Metastatic Breast Carcinoma in the Brain (tissue), 10 donors: Measurements from ENCODE around the genes TCF15, RSPO4 and SIRPD.

DNA sequence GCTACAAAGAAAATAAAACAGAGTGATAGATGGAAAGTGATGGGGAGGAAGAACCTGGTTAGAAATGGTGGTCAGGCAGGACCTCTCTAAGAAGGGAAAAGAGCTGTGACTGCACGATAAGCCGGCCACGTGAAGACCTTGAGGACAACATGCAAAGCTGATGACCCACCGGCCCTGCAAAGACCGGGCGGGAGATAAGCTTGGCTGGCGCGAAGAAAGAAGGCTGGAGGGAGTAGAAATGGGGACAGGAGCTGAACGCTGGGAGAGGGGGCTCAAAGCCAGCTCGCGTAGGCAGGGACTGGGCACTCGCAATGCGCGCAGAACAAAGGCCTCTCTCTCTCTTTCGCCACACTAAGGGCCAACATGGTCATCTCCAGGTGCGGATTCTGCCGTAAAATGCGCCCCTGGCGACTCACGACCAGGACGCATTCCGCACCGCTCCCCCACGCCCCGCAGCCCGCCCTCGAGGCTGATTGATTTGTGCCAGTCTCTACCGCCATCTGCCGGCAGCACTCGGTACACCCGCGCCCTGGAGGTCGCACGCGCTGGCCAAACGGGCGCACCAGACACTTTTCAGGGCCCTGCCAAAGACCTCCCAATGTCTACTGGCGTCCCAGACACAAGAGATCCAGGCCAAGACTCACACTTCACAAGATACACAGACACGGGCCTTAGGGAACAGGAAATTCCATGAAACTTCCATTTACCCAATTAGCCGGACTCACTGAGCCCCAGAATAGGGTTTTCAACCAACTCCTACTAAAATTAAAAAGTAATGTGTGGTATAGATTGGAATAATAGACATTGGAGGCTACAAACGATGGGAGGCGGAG is 9.3 kb downstream of the DEFB132 start:
- PRO-cap, 10 experiments: no peak in any of the 10 experiments

GRCh38 chr20:297842-298029 is 366 bp downstream of the ZCCHC3 start:
- PRO-cap, 10 experiments: peak in 3 of 10 experiments; most common plus-strand start chr20:297959 (in 2)

DNA sequence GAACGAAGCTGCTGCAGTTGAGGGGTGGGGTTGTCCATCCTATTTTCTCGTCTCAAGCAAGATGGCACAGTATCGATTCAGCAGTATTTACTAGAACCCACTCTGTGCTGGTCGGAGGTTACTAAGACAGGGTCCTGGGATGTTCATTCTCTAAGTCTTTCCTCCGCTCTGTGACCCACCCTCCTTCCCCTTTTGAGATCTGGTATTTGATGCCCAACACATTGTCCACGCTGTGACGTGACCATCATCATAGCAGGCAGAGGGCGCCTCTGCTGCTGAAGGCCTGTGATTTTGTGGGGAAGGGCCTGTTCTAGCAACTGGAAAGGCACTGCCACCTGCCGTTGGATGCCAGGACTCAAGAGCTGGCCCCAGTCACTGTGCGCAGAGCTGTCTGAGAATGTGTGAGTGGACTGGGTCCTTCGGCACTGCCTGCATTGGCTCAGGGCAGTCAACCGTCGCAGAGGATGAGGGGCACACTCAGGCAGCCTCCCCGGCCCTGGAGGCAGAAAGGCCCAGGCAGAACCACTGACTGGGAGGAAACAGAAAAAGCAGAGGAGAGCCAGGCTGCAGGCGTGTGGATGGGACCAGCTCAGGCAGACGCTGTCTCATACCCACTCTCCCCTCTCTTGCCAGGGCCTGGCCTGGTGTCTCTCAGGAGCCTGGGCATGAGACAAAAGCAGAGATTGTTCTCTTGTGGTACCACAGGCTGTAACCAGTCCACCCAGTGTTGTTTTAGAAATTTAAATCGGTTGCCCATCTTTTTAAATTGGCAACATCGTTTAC is 23.4 kb downstream of the RBCK1 start:
- PRO-cap, 10 experiments: peak in 3 of 10 experiments; most common plus-strand start position 454 of the sequence (in 2); most common minus-strand start position 191 of the sequence (in 1)

- PRO-cap, 10 experiments: no peak in any of the 10 experiments
Observed at GRCh38 chr20:508439-508687, 35.2 kb downstream of the CSNK2A1 start.

- PRO-cap, 10 experiments: peak in 1 of 10 experiments; most common plus-strand start chr20:544135 (in 1)
Observed at GRCh38 chr20:544029-544424, 437 bp upstream of the CSNK2A1 start.

GRCh38 chr20:574537-575230 is 31.1 kb upstream of the CSNK2A1 start:
- PRO-cap, 10 experiments: peak in 1 of 10 experiments; most common minus-strand start chr20:574753 (in 1)

GRCh38 chr20:610080-610724 is at the start of gene TCF15:
TCF15 (minus strand) TSS chr20:610309.
- PRO-cap, 10 experiments: peak in 9 of 10 experiments; most common plus-strand start chr20:610482 (in 2); most common minus-strand start chr20:610309 (in 8)

DNA sequence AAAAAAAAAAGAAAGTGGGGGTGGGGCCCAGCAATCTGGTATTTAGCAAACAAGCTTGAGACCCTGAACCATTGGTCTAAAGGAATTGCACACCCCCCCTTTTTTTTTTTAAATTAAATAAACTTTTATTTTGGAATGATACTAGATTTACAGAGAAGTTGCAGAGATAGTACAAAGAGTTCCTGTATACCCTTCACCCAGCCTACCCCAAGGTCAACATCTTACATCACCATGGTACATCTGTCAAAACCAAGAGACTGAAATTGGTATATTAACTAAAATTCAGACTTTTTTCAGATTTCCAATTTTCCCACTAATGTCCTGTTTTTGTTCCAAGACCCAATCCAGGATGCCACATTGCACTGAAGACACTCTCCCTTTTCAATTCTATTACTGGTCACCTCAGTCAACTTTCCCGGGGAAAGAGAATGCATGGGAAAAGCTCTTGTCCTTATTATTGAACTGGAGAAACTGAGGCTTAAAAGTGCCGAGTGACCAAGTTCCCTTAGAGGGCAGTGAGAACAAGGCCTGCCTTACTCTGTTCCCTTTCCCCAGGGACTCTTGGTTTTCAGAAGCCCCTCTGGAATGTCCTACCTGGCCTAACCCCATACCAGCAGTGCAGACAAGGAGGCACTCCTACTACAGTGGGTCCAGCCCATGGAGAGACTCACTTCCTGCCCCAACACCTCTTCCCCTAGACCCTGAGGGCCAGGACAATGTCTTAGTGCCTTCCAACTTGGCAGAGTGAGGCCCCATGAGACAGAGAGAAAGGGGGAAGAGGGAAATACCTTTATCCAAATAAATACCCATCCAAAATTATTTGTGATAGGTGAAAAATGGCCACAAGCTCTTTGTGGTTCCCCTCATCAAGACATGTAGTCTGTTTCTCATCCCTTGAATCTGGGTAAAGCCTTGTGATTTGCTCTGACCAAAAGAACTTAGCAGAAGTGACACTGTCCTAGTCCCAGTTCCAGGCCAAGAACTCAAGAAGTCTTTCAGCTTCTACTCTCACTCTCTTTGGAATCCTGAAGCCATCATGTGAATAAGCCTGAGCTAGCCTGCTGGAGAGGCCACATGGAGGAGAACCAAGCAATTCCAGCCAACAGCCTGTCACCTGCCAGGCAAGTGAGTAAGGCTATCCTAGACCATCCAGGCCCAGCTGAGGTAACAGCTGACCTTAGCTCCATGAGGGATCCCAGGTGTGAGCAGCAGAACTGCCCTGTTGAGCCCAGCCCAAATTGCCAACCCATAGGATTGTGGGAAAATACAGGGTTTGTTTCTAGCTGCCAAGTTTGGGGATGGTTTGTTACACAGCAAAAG is 6.0 kb downstream of the SRXN1 start:
- PRO-cap, 10 experiments: no peak in any of the 10 experiments

- PRO-cap, 10 experiments: no peak in any of the 10 experiments
Observed at GRCh38 chr20:750735-750992, 17.6 kb downstream of the SLC52A3 start.

GRCh38 chr20:835450-836170 is 2.1 kb downstream of the FAM110A start:
- PRO-cap, 10 experiments: no peak in any of the 10 experiments

- PRO-cap, 10 experiments: no peak in any of the 10 experiments
Observed at GRCh38 chr20:846883-847515, 13.5 kb downstream of the FAM110A start.

GRCh38 chr20:1001723-1002985 is at the start of gene RSPO4:
RSPO4 (minus strand) TSS chr20:1002311.
- PRO-cap, 10 experiments: peak in 2 of 10 experiments; most common plus-strand start chr20:1002560 (in 1); most common minus-strand start chr20:1002311 (in 2)

GRCh38 chr20:1388376-1389499 is 4.1 kb downstream of the FKBP1A start:
- PRO-cap, 10 experiments: no peak in any of the 10 experiments

- PRO-cap, 10 experiments: no peak in any of the 10 experiments
Observed at GRCh38 chr20:1557640-1558087, at the start of gene SIRPD. SIRPD (minus strand) TSS chr20:1557705.

DNA sequence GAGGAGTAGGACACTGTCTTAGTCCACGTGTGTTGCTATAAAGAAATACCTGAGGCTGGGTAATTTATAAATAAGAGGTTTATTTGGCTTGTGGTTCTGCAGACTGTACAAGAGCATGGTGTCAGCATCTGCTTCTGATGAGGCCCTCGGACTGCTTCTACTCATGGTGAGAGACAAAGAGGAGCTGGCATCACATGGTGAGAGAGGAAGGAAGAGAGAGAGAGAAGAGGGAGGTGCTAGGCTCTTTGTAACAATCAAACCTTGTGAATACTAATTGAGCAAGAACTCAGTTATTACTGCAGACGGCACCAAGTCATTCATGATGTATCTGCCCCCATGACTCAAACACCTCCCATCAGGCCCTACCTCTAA is 6.3 kb upstream of the SIRPG start:
- PRO-cap, 10 experiments: no peak in any of the 10 experiments

DNA sequence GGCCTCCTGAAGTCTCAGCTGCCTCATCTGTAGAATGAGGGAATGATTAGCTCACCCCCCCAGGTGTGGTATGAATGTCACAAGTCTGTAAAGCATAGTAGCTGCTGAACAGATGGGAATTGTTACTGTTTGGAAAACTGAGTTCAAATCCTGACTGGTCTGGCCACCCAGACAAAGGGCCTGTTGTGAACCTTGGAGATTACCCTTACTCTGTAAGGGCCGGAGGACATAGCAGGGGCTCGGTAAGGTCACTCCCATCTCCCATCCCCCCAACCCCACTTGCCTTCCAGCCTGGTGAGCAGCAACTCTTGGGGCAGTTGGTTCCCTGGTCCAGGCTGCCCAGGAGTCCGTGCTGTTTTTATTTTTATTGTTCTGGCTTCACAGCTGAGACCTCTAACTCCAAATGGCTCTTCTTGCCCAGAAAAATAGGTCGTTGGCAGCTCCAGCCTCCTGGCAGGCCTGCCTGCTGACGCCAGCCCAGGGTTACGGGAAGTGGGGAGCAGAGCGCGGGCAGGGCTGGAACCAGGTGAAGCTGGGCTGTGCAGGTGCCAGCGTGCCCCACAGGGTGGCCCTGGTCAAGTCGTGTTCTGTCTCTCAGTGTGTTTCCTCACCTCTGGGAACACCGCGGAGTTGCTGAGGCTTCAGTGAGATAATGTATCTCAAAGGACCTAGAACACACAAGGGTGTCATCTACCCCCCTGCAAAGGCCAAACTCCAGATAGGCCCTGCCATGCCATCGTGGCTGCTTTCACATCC is 4.5 kb upstream of the SIRPA start:
- PRO-cap, 10 experiments: no peak in any of the 10 experiments

GRCh38 chr20:1894256-1894353 is 1.1 kb upstream of the SIRPA start:
- PRO-cap, 10 experiments: no peak in any of the 10 experiments

- PRO-cap, 10 experiments: no peak in any of the 10 experiments
Observed at GRCh38 chr20:1902399-1902701, 7.1 kb downstream of the SIRPA start.

GRCh38 chr20:1916881-1917705 is 21.9 kb downstream of the SIRPA start:
- PRO-cap, 10 experiments: no peak in any of the 10 experiments

DNA sequence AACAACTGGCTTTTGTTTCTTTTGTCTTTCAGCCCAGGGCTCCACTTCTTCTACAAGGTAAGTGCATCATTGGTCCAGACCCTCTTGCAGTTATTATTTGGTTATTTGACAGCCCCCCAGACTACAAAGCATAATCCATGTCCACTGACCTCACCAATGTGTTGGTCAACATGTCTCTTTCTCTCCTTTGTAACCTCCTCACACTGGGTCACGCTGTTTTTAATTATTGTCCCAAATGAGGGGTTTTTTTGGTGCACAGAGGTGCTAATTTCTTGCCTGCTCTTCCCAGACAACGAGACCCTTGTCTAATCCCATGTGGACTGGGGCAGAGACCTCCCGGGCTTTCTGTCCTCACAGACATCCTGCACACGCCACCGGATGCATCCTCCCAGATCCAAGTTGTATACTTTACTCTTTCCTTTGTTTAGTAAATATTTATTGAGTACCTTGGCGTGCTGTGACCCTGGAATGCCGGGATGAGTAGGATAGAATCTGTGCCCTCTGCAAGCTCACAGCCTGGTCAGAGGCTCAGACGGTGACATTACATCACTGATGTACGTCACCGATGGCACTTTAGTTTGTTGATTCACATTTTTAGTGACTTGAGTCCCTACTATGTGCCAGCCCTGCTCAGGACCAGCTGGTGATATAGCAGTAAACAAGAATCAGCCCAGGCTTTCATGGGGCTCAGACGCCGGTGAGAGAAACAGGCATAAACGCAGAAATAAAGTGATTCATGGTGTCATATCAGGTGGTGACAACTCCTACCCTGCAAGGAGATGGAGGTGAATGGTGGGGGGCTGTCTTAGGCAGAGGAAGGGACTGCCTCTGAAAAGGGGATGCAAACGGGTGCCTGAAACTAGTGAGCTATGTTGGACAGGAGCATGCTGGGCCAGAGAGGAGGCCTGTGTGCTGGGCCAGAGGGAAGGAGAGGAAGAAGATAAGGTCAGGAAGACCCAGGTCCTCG is 32.9 kb downstream of the SIRPA start:
- PRO-cap, 10 experiments: no peak in any of the 10 experiments